Skeletal muscle tissue (tissue), 7 donors: ENCODE data around the genes PGP, RNPS1, TEDC2, TBC1D24 and PDPK1.

GRCh38 chr16:1816696-1817446, 9.8 kb downstream of the HAGH start:
- PRO-cap, 3 experiments = no peak in any of the 3 experiments
- RAMPAGE, long total RNA = no peak
- RRBS, 2 experiments = 86 to 90% methylated on average over 7 to 10 of the region's 32 CpGs

DNA sequence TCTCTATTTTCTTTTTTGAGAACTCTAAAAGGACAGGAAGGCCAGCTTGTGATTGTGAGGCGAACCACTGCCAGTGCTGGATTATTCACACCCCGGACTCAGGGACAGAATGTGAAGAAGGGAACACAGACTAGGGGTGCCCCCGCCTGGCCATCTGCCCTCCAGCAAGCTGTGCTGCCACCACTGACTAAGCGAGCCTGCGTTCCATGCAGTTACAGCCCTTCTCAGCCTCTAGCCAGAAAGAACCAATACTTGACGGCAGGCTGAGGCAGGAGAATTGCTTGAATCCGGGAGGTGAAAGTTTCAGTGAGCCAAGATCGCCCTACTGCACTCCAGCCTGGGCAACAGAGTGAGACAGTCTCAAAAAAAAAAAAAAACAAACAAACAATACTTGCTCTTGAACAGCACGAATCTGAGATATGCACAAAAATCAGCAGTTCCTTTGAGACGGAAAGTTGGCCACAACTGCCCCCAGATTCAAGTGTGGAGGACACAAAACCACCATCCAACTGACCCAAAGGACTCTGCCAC, 2.7 kb downstream of the HAGH start:
- PRO-cap, 3 experiments = no peak in any of the 3 experiments
- RAMPAGE, long total RNA = no peak
- RRBS, 2 experiments = no CpG with 5 or more reads among the region's 10 CpGs

- PRO-cap, 3 experiments = no peak in any of the 3 experiments
- RAMPAGE, long total RNA = no peak
- RRBS, 2 experiments = 2 to 3% methylated on average over 16 to 22 of the region's 54 CpGs
Observed at GRCh38 chr16:1917839-1918224, 383 bp downstream of the HS3ST6 start.

DNA sequence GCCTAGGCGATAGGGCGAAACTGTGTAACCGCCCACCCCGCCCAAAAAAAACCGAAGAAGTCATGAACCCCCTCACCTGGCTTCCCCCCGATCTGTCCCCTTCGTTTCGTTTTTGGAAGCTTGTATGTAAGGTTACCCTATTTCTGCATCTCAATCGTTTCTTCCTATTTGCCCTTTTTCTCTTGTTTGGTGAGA, 1.2 kb downstream of the RPS2 start:
- PRO-cap, 3 experiments = no peak in any of the 3 experiments
- RAMPAGE, long total RNA = no peak
- RRBS, 2 experiments = no CpG with 5 or more reads among the region's 9 CpGs

- PRO-cap, 3 experiments = no peak in any of the 3 experiments
- RAMPAGE, long total RNA = no peak
- RRBS, 2 experiments = no CpG with 5 or more reads among the region's 18 CpGs
Observed at GRCh38 chr16:2007887-2008580, 11.6 kb upstream of the NPW start.

GRCh38 chr16:2010059-2010729, 9.4 kb upstream of the NPW start:
- PRO-cap, 3 experiments = no peak in any of the 3 experiments
- RAMPAGE, long total RNA = no peak
- RRBS, 2 experiments = no CpG with 5 or more reads among the region's 15 CpGs

DNA sequence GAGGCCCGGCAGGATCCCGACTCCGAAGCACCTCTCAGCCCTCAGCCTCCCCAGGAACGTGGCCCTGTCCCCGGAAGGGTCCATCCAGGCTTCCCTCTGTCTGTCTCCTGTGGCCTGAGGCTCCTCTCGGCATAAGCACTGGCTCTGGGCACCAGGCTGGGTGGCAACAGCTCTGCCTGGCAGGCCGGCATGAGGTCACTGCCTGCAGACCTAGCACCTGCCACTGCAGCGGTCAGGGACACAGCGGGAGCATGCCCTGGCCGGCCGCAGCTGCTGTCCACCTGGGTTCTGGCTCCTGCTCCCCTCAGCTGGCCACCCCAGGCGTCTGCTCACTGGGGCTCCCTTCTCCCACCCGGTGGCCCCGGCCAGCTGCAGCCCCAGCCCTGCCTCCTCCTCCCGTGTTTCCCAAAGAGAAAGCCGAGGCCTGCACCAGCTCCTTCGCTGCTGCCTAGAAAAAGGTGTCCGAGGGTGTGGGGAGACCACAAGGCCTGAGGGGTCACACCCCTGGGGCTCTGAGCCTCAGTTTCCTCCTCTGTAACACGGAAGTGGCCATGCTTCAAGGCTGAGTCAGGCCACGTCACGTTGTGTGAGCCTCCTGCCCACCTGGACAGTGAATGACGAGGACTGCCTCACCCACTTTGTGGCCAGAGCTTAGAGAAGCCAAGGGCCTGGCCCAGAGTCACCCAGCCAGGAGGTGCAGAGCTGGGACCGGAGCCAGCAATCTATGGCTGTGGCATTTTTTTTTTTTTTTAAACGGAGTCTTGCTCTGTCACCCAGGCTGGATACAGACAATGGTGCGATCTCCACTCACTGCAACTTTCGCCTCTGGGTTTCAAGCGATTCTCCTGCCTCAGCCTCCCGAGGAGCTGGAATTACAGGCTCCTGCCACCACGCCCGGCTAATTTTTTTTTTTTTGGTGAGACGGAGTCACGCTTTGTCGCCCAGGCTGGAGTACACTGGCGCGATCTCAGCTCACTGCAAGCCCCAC, 6.6 kb downstream of the NTHL1 start:
- PRO-cap, 3 experiments = no peak in any of the 3 experiments
- RAMPAGE, long total RNA = no peak
- RRBS, 2 experiments = 15 to 23% methylated on average over 12 of the region's 35 CpGs

DNA sequence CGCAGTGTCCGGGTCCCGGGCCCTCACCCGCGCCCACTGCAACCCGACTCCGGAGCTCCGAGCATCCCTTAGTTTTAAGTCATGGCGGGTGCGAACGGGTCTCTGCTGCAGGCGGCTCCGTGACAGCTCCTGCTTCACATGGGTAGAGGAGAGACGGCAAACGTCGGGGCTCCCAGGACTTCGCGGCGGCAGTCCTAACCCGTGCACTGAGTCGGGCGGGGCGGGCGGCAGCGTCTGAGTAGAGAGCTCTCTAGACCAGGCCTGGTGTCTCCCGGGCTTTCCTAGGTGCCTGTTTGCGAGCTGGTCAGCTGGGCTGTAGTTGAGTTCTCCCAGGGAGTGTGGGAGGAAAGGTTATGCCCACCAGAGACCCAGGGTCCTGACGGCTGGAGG, 342 bp downstream of the TSC2 start:
- PRO-cap, 3 experiments = no peak in any of the 3 experiments
- RAMPAGE, long total RNA = no peak
- RRBS, 2 experiments = 3 to 6% methylated on average over 2 of the region's 28 CpGs

GRCh38 chr16:2123425-2123811, 12.3 kb downstream of the PKD1 start:
- PRO-cap, 3 experiments = peak in 1 of 3 experiments; most common minus-strand start chr16:2123517 (in 1)
- RAMPAGE, long total RNA = no peak
- RRBS, 2 experiments = no CpG with 5 or more reads among the region's 18 CpGs

- PRO-cap, 3 experiments = no peak in any of the 3 experiments
- RAMPAGE, long total RNA = no peak
- RRBS, 2 experiments = no CpG with 5 or more reads among the region's 20 CpGs
Observed at GRCh38 chr16:2177117-2177642, 19.2 kb downstream of the CASKIN1 start.

- PRO-cap, 3 experiments = peak in 3 of 3 experiments; most common minus-strand start chr16:2214840 (in 2)
- RAMPAGE, long total RNA = no peak
- RRBS, 2 experiments = 2 to 3% methylated on average over 16 of the region's 69 CpGs
Observed at GRCh38 chr16:2214515-2214918, at the start of gene PGP. Gene PGP, minus strand, starts transcription at chr16:2214840.

- PRO-cap, 3 experiments = no peak in any of the 3 experiments
- RAMPAGE, long total RNA = no peak
- RRBS, 2 experiments = 86 to 88% methylated on average over 15 of the region's 36 CpGs
Observed at GRCh38 chr16:2228114-2229140, 5.0 kb downstream of the E4F1 start.

DNA sequence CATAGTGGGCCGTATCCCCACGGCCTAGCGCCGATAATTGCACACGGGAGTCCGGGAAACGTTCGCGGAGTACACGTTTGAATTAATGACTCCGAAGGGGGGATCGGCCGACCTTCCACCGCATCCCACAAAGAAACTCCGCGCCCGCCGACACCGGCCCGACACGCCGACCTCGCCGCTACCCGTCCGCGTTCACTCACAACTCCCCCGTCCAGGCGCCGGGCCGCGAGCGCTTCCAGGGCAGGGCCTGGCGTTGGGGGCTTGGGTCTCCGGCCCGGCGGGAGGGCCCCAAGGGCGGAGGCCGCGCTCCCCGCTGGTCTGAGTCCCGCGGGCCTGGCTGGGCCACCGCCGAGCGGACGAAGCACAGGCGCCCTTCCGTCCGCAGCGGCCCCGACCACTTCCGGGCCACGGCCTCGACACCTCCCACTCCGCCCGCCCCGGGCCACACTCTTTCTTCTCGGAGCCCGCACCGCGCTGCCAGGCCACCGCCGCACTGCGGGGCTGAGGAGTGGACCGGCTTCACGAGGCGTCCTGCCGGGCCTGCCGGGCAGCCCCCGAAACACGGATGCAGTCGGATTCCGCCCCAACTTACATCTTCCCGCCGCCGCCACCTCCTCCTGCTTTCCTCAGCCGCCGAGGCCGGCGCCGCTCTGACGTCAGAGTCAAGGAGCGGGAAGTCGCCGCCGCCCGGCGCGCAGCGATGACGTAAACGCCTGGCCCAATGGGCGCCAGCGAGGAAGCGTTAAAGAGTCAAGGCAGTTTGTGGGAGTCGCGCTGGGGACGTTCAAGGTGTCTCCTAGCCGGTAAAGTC, at the start of gene RNPS1:
Gene RNPS1, minus strand, starts transcription at position 664 of the 811 bp plus-strand sequence.
- PRO-cap, 3 experiments = peak in 3 of 3 experiments; most common plus-strand start position 426 of the sequence (in 1); most common minus-strand start position 652 of the sequence (in 2)
- RAMPAGE, long total RNA = start-site peak on the minus strand centred at position 638 of the sequence, 31 bp wide, 142 and 176 reads in 2 replicates
- RRBS, 2 experiments = 2 to 3% methylated on average over 23 to 28 of the region's 100 CpGs

DNA sequence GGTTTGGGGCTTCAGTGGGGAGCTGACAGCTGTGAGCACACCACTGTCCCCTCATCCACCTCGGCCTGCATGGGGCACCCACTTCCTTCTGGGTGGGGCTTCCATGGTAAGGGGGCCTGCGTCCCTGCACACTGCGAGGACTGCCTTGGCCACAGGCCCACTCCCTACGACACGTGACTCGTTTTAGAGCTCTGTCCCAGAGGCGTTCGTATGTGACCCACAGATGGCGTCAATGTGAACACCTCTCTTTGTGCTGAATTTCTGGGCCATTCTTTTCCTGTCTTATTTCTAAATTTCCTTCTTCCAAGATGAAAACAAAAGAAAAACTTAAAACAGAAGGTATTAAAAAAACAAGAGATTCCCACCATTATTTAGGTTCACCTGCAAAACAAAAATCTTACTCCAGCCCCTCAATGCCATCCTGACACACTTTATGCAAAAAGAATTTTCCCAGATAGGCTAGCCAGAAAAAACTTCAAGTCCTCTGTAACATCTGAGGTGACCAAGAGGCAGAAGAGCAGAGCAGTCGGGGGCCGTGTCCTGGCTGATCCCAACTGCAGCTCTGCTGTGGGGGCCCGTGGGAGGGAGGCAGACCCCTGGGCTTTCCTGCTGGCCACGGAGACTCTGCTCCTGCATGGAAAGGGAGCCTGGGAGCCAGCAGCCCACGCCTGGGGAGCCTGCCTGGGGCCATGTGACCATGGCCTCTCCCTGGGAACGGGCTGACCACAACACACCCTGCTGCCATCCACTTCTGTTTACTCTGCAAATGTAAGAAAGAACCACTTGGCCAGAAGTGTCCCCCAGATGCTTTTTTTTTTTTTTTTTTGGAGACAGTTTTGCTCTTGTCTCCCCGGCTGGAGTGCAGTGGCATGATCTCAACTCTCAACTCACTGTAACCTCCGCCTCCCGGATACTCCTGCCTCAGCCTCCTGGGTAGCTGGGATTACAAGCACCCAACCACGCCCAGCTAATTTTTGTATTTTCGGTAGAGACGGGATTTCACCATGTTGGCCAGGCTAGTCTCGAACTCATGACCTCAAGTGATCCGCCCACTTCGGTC, 2.1 kb upstream of the TEDC2 start:
- PRO-cap, 3 experiments = no peak in any of the 3 experiments
- RAMPAGE, long total RNA = no peak
- RRBS, 2 experiments = no CpG with 5 or more reads among the region's 24 CpGs

GRCh38 chr16:2459474-2460552, at the start of gene TEDC2:
Gene TEDC2, plus strand, starts transcription at chr16:2460109.
- PRO-cap, 3 experiments = peak in 1 of 3 experiments; most common minus-strand start chr16:2459959 (in 1)
- RAMPAGE, long total RNA = no peak
- RRBS, 2 experiments = 2% methylated on average over 55 of the region's 84 CpGs

DNA sequence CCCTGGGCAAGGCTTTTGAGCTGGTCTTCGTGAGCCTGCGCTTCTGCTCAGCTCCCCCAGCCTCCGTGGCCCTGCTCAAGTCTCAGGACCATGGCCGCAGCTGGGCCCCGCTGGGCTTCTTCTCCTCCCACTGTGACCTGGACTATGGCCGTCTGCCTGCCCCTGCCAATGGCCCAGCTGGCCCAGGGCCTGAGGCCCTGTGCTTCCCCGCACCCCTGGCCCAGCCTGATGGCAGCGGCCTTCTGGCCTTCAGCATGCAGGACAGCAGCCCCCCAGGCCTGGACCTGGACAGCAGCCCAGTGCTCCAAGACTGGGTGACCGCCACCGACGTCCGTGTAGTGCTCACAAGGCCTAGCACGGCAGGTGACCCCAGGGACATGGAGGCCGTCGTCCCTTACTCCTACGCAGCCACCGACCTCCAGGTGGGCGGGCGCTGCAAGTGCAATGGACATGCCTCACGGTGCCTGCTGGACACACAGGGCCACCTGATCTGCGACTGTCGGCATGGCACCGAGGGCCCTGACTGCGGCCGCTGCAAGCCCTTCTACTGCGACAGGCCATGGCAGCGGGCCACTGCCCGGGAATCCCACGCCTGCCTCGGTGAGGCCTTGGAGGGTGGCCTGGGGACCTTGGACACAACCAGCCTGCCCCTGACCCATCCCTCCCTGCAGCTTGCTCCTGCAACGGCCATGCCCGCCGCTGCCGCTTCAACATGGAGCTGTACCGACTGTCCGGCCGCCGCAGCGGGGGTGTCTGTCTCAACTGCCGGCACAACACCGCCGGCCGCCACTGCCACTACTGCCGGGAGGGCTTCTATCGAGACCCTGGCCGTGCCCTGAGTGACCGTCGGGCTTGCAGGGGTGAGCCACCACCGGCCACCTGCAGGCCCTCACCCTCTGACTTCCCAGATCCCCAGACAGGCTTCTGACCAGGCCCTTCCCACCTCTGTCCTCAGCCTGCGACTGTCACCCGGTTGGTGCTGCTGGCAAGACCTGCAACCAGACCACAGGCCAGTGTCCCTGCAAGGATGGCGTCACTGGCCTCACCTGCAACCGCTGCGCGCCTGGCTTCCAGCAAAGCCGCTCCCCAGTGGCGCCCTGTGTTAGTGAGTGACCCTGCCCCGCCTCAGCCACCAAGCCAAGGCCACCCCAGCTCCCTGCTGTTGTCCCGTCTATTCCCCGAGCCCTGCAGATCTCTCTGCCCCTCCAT, 1.3 kb downstream of the NTN3 start:
- PRO-cap, 3 experiments = no peak in any of the 3 experiments
- RAMPAGE, long total RNA = no peak
- RRBS, 2 experiments = 79 to 85% methylated on average over 8 of the region's 60 CpGs

DNA sequence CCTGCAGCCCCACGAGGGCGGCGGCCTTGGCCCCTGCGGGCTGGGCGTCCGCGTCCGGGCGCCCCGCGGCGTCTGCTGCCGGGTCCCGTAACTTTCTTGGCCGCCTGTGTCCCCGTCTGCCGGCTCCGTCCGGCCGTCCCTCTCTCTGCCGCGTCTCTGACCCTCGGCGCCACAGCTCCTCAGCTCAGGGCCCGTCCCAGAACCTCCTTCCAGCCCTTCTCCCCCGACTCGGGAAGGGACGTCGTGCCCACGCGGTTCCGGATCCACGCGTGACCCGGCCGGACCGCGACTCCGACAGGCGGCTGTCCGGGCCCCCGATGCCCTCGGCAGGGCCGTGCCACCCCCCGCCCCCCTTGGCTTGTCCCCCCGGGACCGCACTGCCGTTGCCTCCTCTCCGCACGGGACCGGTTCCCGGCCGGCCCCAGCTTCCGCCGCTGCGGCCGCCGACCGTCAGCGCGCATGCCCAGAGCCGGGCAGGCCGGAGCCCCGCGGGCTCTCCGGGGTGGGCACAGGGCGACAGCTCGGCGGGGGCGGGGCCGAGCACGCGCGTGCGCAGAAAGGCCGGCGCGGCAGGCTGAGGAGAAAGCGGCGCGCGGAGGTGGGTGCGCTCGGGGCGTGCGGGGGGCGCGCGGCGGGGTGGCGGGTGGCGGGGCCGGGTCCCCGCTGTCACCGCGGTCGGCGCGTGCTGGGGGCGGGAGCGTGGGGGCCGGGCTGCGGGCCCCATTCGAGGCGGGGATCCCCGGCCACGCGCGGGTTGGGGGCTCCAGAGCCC, at the start of gene TBC1D24:
Gene TBC1D24, plus strand, starts transcription at position 555 of the 772 bp plus-strand sequence.
- PRO-cap, 3 experiments = peak in 3 of 3 experiments; most common plus-strand start position 555 of the sequence (in 2); most common minus-strand start position 461 of the sequence (in 3)
- RAMPAGE, long total RNA = no peak
- RRBS, 2 experiments = 2 to 3% methylated on average over 59 to 61 of the region's 109 CpGs

DNA sequence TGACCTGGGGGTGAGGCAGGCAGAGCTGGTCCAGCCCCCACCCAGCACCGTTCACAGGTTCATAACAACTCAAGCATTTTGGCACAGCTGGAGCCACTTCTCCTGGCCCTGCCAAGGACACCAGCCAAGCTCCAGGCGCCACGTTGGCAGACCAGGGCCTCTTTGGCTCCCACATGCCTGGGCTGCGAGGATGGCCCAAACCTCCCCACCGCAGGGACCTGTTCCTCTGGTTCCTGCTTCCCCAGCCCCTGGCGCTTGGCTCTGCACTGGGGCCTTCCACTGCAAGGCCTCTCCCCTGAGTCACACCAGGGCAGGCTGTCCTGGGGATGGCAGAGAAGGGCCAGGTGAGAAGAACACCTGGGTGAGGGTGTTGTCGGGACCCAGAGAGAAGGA, 14.9 kb upstream of the ATP6V0C start:
- PRO-cap, 3 experiments = no peak in any of the 3 experiments
- RAMPAGE, long total RNA = no peak
- RRBS, 2 experiments = no CpG with 5 or more reads among the region's 7 CpGs

DNA sequence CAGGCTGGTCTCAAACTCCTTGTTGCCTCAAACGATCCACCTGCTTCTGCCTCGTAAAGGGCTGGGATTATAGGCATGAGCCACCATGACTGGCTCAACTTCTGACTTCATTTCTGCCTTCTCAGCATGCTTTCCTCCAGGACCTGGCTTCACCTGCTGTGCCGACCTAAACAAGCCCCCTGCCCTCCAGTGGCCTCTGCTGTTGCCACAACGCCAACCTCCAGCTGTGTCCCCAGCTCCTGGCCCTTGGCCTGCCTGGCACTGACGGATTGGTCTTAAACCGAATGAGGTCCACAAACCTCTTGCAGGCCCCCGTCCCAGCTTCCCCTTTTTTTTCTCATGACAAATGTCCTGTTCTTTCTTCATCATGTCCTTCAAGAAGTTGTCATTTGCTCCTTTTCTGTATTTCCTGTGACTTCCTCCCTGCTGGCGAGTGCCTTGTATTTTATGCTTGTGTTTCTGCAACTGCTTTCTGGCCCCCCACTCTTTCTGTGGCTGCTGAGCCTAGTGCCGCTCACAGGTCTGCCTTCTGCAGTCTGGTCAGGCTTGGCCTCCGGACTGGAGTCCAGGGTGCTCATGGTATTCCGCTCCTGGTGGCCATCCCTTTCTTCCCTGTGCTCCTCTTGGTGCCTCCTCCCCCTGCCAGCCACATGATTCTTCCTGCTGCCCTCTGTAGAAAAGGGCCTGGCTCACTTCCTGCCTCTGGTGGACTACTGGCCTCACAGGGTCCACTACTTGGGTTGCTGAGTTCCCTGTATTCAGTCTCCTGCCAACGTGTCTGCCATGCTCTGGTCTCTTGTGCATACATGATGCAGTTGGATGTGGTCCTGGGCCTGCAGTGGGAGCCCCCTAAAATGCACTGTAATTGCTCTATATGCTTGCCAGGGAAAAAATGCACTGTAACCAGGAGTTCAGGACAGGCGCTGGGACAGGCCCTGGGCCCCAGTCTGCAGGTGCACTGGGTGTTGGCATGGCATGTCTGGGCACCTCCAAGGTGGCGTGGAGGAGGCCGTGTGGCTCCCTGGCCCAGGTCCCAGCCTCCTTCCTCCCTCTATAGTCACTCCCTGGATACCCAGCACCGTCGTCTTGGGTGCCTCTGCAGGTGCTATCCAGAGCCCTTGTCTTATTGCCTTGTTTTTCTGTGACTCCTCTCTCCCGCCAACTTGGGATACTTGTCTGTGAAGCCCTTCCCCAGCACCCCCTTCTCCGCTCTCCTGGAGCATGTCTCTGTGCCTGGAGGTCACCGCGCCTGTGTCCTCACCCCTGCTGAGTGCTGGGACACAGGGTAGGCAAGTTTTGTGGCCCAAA, 3.0 kb downstream of the ATP6V0C start:
- PRO-cap, 3 experiments = peak in 2 of 3 experiments; most common plus-strand start position 405 of the sequence (in 1); most common minus-strand start position 248 of the sequence (in 1)
- RAMPAGE, long total RNA = no peak
- RRBS, 2 experiments = no CpG with 5 or more reads among the region's 21 CpGs

DNA sequence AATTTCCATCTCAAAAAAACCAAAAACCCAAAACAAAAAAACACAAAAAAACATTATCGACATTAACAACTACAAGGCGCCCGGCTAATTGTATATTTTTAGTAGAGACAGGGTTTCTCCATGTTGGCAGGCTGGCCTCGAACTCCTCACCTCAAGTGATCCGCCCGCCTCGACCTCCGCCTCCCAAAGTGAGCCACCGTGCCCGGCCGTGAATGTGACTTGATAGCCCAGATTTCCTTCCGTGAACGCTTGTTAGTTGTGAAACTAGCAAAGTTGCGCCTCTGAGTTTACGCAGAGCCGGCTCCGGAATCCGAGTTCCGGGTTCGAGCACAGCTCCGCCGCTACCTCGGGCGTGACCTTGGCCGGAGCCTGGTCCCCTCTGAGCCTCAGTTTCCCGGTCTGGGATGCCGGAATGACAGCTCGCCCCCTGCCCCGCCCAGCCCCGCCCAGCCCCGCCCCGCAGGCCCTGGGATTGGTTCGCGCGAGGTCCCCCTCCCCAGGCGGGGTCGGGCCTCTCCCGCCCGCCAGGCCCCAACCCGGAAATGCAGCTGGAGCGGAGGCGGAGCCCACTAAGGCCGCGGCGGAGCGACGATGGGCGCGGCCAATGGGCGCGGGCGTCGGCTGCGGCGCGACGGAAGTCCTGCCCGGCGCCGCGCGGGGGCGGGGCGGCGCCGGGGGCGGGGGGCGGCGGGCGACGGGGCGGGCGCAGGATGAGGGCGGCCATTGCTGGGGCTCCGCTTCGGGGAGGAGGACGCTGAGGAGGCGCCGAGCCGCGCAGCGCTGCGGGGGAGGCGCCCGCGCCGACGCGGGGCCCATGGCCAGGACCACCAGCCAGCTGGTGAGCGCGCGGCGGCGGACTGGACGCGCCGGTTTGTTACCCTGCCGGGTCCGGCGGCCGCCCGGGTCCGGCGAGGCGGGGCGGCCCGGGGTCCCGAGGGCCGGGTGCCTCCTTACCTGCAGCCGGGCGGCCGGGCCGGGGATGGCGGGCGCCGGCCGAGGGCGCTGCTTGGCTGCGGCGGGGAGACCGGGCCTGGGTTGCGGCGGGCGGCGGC, at the start of gene PDPK1:
Gene PDPK1, plus strand, starts transcription at position 723 of the 1,052 bp plus-strand sequence.
- PRO-cap, 3 experiments = peak in 3 of 3 experiments; most common plus-strand start position 723 of the sequence (in 3); most common minus-strand start position 190 of the sequence (in 2)
- RAMPAGE, long total RNA = no peak
- RRBS, 2 experiments = under 1 to 4% methylated on average over 30 of the region's 125 CpGs